ENCODE measurements around the gene BRF1.

GRCh38 chr14:104826039-104826984, 25.4 kb downstream of the ZBTB42 start:
- PRO-cap = bidirectional peak, plus-strand start at chr14:104826774, minus-strand start at chr14:104826545

- PRO-cap = no peak
Measured at GRCh38 chr14:104875483-104876565, 10.8 kb downstream of the CEP170B start.

GRCh38 chr14:104926539-104926864, 1.8 kb downstream of the PLD4 start:
- PRO-cap = unidirectional peak, plus-strand start at chr14:104926800

DNA sequence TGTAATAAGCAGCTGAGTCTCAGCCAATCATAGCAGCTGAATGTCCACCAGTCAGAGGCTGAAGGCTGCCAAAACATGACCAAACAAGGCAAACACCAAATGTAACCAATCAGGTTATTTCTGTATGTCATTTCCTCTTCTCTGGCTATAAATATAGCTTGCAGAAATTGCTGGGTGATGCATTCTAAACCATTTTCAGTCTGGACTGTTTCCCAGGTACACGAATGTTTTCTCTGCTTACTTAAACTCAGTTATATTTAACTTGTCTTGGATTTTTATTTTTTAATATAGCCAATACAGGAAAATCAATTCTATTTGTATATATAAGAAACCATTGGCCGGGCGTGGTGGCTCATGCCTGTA, 6.3 kb upstream of the CDCA4 start:
- PRO-cap = no peak

- PRO-cap = bidirectional peak, plus-strand start at chr14:105070023, minus-strand start at chr14:105069872; unidirectional peak, plus-strand start at chr14:105070683
Measured at GRCh38 chr14:105069664-105070727, 4.8 kb upstream of the GPR132 start.

- PRO-cap = no peak
Measured at GRCh38 chr14:105075141-105076021, 10.2 kb upstream of the GPR132 start.

DNA sequence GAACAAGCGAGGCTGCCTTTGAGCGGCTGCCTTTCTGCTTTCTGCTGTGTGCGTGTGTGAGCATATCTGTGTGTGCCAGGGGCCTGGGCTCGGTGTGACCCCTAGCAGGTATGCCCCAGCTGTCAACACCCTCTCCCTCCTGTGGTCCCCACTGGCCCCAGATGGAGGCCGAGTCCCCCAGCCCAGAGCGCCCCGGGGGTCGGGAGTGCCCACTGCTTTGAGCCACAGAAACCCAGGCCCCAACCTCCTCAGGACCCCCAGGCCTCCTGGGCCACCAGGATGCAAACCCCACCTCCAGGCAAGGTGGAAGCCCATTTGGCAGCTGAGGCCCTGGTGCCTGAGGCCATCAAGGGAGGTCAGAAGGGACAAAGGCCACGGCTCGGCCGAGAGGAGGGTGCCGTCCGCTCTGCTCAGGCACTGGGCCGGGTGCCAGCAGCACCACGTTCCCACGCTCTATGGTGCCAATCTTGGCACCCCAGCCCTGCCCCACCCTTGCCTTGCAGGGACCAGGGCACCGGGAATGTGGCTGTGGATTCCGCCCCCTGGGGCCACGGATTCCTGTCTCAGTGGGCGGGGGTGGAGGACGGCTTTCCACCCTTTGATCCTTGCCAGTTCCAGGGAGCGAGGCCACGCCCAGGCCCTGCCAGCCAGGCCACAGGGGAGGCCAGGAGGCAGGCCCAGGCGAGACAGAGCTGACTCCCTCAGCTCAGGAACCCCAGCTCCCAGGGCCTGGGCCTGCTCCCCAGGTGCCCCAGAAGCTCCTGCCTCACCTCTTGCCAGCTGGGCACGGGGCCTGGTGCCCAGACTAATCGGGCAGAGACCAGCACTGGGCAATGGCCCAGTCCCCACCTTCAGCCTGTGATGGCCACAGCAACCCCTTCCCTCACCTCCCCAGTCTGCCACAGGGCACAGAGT, 26.2 kb upstream of the GPR132 start:
- PRO-cap = unidirectional peak, plus-strand start at position 674 of the sequence; unidirectional peak, plus-strand start at position 695 of the sequence

GRCh38 chr14:105153497-105153894, 15.1 kb downstream of the JAG2 start:
- PRO-cap = no peak

DNA sequence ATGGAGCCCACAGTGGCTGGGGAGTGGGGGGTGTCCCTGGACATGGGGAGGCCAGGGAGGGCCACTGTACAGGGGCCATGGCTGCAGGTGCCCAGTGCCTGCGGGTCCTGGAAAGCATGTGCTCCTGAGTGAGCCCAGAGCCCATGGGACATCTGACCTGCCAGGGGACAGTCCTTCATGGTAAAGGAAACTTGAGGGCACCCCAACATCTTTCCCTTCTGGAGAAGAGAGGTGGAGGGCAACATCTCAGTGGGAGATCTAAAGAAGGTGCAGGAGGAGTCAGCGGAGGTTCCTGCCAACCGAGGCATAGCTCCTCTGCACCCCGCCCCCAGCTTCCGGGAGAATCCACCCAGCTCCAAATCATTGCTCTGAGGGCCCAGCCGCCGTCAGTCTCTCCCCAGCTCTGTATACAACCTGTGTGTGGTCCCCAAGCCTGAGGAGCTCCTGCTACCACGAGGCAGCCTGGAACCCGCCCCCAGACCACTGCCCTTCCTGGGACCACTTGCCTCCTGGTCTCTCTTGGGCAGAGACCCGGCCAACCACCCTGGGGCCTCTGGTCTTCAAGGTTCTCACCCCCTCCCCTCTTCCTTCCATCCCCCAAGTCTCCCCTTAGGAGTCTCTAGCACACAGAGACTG, 12.8 kb upstream of the NUDT14 start:
- PRO-cap = no peak

DNA sequence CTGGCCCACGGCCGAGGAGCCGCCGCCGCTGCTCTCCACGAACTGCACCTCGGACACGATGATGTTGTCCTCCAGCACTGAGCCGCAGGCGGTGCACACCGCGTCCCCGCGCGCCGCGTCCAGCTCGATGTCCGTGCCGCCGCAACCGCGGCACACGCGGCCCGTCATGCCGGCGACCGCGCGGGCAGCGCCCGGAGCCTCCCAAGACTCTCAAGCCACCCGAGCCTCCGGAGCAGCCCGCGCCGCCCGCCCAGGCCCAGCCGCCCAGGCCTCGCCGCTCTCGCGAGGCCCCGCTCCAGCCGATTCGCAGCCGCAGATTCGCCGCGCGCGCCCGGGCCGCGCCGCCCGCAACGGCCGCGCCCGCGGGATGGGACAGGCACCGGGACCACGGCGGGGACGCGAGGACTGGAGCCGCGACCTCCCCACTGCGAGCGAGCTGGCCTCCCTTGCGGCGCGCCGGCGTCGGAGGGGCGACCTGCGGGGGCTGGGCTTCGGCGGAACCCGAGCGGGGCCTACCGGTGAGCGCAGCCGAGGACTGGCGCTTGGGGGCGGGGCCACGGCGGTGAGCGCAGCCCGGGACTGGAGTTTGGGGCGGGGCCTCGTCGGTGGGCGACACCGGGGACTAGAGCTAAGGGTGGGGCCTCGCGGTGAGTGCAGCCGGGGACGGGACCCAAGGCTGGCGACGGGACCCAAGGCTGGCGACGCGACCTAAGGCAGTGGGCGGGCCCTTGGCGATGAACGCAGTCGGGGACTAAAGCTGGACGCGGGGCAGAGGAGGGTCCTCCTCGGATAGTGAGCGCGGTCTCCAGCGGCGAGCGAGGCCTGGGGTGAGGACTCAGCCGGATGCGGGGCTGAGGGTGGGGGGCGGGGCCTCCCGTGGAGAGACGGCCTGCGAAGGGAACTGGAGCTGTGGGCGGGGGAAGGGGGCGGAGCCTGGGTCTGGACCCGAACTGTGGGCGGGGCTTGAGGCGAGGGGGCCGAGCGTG, at the start of gene BRF1:
TSS of gene BRF1 (minus strand) at position 540 of the 986 bp plus-strand sequence.
- PRO-cap = bidirectional peak, plus-strand start at position 313 of the sequence, minus-strand start at position 292 of the sequence; bidirectional peak, plus-strand start at position 625 of the sequence, minus-strand start at position 537 of the sequence; bidirectional peak, plus-strand start outside the sequence, minus-strand start at position 824 of the sequence

- PRO-cap = no peak
Measured at GRCh38 chr14:105336085-105337087, 21.8 kb downstream of the PACS2 start.

DNA sequence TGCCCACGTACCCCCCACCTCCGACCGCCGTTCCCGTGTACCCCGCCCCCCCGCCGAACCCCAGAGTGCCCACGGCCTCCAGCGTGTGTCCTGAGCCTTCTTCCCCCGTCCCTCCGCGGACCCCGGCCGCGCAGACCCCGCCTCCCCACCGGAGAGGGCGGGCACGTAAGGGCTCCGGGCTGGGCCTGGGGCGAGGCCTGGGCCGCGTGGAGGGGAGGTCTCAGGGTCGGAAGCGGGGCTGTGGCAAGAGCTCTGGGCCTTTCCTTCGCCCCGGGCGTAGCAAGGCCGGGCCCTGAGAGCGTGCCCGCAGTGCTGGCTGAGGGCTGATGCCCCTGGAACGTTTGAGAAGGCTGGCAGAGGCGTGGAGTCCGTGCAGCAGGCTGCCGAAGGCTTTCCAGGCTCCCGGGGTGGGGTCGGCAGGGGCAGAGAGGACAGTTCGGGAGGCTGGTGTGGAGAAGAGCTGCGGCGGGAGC, 359 bp downstream of the TEX22 start:
- PRO-cap = bidirectional peak, plus-strand start at position 223 of the sequence, minus-strand start at position 117 of the sequence

DNA sequence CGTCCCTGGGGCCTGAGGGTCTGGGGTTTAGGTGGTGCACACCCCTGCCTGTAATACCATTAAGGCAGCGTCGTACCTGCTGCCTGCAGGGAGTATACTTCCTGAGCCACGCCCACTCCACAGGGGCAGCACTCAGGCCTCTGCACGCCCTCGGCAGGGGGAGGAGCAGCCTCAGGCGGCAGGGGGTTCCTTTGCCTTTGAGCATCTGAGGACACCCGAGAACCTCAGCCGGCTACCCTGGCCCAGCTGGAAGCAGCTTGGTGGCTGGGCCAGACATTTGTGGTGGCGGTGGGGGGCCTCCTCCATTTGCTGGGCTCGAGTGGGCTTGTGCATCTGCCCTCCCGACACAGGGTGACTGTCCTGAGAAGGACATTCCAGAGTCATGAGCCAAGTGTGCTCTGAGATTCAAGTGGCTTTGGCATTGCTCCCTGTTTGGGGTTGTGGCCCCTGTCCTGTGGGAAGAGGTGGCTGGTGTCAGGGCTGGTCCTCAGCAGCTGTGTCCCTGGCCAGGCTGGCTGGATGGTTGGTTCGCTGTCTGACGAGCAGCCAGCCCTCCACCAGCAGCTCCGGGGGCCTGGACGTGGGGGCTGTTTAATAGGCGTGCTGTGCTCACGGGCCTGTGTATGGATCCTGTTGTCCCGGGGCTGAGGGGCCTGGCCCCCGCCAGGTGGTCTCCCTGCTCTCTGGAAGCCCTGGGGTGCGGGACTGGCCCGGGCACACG, 9.0 kb upstream of the CRIP2 start:
- PRO-cap = no peak

DNA sequence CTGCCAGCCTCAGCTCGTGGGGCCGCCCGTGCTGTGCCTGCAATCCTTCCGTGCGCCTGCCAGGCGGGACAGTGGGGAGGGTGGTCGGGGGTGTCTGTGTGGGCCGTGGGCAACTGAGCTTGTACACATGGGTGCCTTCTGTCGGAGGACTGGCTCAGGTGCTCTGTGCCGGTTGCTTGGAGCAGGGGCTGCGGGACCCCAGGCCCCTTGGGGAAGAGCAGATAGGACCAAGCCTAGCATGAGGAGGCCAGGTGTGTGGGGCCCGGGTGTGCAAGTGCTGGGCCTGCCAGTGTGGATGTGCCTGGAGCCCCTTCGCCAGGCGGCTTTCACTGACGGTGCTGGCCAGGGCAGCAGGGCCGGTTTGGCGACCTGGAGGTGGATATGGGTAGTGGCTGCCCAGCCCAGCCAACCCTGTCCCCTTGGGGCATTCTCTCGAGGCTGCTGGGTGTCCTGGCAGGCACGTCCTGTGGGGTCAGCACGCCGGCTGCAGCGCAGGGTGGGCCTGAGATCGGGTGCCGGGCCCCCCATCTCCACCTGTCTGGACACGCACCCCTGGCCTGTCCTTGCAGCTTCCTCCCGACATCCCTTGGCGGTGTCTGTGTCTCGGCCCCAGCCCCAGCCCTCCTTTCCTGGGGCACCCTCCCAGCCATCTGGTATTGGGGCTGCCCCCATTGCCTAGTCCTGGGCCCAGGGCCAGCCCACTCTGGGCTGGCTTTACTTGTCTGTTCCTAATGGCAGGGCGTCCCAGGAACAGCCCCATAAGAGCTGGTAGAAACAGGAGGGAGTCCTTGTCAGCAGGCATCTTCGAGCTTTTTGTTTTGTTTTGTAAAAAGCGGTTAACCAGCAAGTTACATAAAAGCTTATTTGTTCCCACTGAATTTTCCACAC, 7.3 kb upstream of the CRIP2 start:
- PRO-cap = no peak

DNA sequence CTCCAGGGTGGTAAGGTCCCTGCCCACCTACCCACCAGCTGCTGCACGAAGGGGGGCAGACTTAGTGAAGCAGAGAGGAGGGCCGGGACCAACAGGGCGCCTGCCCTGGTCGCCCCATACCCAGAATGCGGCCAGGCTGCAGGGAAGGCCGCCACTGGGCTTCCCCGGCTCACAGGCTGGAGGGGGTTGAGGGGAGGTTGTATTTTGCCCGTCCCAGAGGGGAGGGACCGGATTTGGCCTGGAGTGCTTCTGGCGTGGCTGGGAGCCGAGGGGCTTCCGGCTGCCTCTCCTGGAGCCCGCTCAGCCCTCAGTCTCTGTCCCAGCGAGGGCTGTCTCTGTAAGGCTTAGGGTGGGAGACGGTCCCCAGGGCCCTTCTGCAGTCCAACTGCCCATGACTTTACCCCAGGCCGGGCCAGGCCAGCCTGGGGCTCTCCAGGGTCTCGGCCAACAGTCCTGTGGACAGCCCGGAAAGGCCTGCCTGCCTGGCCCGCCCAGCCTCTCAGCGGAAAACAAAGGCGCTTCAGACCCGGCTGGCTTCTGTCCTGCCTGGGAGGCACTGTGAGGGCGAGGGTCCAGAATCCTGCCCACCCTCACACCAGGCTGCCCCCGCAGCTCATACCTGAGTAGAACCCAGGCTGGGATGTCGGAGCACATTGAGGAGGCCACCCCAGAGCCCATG, 1.3 kb downstream of the CRIP2 start:
- PRO-cap = bidirectional peak, plus-strand start at position 230 of the sequence, minus-strand start outside the sequence; bidirectional peak, plus-strand start at position 523 of the sequence, minus-strand start at position 449 of the sequence

DNA sequence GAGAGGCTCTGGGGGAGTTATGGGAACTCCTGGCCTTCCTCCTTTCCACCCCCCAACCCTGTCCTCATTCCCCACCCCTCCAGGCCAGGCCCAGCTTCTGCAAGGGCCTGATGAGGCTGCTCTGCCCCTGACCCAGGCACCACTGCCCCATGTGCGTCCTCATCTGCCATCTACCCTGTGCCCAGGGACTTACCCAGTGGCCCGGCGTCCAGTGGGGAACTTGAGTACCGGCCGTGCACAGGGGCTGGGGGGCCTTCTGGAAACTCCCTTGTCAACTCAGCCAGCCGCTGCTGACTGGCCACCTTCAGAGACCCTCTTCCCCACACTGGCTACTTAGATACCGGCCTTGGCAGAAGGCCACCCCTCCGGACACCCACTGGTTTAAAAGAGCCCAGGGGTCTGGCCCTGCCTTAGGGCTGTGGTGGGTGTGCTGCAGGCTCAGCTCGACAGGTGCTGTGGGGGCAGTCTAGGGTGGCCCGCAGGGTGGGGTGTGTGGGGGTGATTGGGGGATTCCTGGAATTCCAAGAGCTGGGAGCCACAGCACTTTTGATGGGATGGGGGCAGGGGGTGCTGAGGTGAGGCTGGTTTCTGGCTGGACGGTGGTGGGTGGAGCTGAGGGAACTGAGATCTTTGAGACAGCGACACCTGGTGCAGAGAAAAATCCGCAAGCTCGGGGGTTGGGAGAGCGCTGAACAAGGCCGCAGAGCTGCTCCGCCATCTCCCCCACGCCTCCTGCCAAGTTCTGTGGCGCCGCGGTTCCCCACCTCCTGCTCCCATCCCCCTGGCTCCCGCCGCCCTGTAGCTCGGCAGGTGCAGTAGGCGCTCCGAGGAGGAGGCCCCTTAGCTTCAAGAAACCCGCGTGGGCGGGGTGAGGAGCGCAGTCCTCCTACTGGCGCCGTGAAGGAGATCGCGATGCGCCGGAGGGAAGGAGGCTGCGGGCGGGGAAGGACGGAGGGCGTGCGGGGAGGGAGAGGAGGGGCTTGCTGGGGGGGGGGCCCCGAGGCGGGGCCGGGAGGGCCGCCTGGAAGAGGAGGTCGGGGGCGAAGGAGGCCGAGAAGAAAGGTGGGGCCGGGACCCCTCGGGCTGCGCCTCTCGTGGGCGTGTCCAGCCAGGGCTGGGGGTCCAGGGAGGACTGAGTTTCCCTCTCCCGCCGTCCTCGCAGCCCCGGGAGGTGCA, 1.5 kb upstream of the TEDC1 start:
- PRO-cap = bidirectional peak, plus-strand start at position 667 of the sequence, minus-strand start at position 734 of the sequence; bidirectional peak, plus-strand start at position 917 of the sequence, minus-strand start at position 899 of the sequence

DNA sequence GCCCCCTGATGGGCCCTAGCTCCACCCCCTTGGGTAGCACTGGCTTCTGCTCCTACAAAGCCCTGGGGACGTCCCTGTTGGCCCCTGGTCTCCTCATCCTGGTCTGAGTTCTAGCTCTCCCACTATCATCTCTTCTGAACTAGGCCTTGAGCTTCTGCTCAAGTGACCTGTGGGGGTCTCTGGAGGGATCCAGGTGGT, 713 bp downstream of the TEDC1 start:
- PRO-cap = no peak

DNA sequence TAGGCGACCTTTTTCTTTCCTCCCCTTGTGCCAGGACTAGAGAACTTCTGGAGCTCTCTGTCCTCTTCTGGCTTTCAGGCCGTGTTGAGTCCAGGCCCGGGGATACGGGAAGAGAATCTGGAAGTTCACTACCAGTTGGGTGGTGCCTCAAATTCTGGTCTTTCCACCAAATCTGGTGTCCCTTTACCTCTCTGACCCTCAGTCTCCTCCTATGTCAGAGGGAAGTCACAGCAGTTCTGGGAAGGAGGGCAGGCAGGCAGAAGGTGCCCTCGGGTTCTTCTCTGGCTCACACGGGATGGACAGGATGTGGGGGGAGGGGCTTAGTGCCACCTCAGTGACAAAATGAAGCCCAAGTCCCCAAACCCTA, 719 bp upstream of the TMEM121 start:
- PRO-cap = no peak

GRCh38 chr14:105628638-105628863, 102.2 kb downstream of the TMEM121 start:
- PRO-cap = no peak

DNA sequence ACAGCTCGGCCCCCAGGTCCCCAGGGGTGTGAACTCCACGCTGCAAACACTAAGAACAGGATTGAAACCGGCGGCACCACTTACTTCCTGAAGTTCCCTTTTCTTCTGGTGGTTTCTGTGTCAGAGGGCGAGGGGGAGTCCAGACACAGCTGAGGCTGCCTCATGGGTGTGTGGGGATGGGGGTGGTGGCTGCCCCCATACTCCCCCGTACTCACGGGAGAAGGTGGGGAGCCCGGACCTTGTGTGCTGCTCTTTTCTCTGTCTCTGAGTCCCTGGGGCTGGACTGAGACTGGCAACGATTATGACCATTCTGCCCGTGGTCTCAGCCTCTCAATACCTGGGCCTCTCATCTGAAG, 249.2 kb downstream of the TMEM121 start:
- PRO-cap = bidirectional peak, plus-strand start at position 123 of the sequence, minus-strand start at position 51 of the sequence